ENCODE measurements around a stretch of chr10.

DNA sequence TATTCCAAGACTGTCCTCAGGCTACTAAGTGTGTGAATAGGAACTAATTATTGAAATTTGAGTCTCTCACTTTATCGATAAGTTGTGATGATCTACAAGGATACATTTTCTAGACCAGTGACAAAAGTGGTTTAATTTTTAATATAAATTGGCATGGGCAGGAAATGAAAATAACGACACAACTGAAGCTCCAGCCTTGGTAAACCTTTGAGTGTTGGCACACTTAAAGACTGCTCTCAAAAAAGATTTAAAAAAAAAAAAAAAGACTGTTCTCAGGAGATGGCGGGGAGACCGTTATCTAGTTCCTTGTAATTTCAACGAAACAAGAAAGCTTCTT lies 988 bp downstream of the AKR1C3 start:
- RRBS: no CpG with 5 or more reads among the region's 5 CpGs

GRCh38 chr10:5509450-5509950 lies 10.1 kb upstream of the CALML5 start:
- RRBS: 100% methylated on average over 3 of the region's 11 CpGs

DNA sequence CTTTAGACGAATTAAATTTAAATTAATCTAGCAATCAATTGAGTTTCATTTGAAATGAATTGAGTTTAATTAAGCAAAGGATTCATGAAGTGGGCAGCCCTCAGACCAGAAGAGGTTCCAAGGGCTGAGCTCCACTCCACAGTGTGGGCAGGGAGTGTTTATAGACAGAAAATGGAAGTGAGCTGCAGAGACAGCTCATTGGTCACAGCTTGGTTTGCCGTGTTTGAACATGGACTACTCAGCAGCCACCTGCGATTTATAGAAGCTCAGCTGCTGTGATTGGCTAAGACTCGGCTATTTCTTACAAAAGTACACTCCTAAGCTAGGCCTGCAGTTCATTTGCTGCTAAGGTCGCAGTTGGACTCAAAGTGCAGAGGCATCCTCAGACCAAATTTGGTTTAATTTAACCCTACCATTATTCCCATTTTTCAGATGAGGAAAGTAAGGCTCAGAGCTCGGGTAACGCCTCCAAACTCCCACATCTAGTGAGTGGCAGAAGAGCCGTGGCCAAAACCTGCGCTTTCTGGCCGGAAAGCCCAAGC lies 24.9 kb downstream of the CALML3 start:
- RRBS: no CpG with 5 or more reads among the region's 10 CpGs

GRCh38 chr10:5575370-5576017 lies 50.7 kb downstream of the CALML3 start:
- RRBS: no CpG with 5 or more reads among the region's 20 CpGs

DNA sequence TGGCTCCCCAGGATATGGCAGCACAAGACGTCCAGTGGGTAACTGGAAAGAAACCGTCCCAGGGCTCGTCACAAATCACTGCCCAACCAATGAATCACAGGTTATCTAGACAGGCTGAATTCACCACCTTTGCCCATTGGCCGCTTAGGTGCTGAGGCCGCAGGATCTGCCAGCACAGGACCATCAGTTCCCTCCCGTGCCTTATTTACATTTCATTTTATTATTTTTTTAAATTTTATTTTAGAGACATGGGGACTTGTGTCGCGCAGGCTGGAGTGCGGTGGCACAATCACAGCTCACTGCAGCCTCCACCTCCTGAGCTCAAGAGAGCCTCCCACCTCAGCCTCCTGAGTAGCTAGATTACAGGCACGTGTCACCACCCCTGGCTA lies 58.2 kb downstream of the CALML3 start:
- RRBS: no CpG with 5 or more reads among the region's 10 CpGs

DNA sequence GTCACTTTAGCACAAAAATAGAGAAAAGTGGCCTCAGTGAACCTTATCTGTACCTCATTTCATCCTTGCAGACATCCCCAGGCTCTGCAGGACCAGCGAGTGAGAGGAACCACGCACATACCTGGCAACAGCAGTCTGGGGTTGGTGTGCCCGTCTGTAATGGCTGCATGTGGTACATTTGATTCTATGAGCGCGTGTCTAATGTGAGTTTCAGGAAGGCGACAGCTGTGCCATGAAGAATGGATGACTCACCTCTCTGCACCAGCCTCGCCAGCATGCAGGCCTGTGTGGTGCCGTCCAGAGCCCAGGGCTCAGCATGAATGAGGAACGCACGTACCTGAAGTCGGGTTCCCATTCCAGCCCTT lies 54.6 kb downstream of the ASB13 start:
- RRBS: no CpG with 5 or more reads among the region's 11 CpGs

- RRBS: no CpG with 5 or more reads among the region's 21 CpGs
Observed at GRCh38 chr10:5622963-5623630, 43.3 kb downstream of the ASB13 start.

GRCh38 chr10:5628871-5629686 lies 37.3 kb downstream of the ASB13 start:
- RRBS: no CpG with 5 or more reads among the region's 6 CpGs

- RRBS: 87% methylated on average over 5 of the region's 17 CpGs
Observed at GRCh38 chr10:5631696-5632779, 34.4 kb downstream of the ASB13 start.

GRCh38 chr10:5709325-5709891 lies 24.8 kb downstream of the TASOR2 start:
- RRBS: no CpG with 5 or more reads among the region's 3 CpGs

DNA sequence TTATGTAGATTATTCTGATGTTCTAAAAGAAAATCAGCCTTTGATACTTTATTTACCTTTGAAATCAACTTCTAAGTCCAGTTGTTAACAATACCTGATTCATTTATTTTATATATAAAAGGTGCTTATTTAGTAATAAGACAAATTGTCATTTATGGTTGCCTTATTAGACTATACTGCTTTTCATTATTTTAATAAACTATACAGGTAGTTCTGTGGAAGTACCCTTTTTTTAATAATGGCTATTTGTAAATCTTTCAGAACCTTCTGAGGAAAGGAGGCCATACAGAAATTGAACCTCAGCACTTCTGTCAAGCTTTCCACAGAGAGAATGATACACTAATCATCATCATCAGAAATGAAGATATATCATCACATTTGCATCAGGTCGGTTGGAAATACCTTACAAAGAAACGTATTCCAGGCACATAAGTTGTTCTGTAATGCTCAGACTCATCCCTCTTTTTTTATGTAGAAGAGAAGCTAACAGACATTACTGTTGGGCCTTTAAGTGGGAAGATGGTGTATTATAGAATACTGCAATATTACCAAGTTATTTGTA lies 56.8 kb downstream of the GDI2 start:
- RRBS: no CpG with 5 or more reads among the region's 2 CpGs

DNA sequence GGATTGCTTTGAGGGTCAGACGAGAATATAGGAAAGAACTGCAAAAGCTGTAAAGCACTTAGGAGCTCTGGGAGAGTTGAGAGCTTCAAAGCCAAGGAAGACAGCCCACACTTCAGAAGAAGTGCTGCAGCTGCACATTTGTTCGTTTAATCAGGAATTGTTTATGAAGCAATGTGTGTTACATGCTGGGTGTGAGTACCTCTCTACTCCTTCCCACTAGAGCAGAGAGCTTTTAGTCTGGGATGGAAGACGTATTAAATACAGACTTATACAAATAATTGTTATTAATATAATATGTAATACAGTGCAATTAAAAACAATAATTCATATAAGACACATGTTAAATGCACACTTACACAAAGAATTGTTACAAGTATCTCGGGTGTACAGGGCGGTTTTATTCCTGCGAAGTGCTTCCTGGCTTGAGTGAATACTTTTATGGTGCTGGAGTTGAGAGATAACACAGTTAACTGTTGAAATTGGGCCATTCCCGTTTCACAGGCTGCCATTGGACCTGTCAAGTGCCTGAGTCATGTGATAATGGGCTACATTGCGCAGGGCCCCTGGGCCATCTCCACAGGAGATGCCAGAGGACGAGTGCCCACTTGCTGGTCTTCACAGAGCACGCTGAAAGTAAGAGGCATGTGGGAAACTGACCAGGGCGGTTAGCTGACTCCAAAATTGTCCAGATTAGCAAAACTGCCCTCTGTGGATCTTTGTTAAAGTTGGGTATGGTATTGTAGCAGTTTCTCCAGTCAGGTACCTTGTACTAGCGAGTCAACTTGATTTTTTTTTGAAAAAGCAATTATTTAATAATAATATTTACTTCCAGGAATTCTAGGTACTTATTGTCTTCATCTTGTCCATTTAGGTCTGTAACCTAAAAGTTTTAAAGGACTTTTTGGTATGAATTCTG lies 4.8 kb downstream of the FBH1 start:
- RRBS: no CpG with 5 or more reads among the region's 12 CpGs

DNA sequence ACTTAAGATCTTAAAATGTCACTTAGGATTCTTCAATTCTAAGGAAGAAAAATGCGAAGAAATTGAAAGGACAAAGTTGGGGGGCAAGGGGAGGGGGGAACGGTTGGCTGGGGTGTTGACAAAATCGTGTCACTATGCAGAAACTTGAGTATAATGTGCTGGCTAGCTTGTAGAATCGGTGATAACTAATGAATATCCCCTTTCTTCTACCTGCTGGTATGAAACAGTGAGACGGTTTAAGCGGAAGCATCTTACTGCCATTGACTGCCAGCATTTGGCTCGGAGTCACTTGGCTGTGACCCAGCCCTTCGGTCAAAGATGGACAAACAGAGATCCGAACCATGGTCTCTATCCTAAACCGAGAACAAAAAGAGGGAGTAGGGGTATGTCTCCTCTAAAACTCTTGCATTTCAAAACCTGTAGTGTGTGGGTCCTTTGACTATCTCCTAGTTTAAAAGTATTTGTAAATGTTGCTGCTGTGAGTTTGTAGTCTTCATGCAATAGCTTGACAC lies 12.8 kb downstream of the FBH1 start:
- RRBS: no CpG with 5 or more reads among the region's 10 CpGs

GRCh38 chr10:5944142-5945211 lies 32.9 kb downstream of the IL15RA start:
- RRBS: no CpG with 5 or more reads among the region's 9 CpGs

DNA sequence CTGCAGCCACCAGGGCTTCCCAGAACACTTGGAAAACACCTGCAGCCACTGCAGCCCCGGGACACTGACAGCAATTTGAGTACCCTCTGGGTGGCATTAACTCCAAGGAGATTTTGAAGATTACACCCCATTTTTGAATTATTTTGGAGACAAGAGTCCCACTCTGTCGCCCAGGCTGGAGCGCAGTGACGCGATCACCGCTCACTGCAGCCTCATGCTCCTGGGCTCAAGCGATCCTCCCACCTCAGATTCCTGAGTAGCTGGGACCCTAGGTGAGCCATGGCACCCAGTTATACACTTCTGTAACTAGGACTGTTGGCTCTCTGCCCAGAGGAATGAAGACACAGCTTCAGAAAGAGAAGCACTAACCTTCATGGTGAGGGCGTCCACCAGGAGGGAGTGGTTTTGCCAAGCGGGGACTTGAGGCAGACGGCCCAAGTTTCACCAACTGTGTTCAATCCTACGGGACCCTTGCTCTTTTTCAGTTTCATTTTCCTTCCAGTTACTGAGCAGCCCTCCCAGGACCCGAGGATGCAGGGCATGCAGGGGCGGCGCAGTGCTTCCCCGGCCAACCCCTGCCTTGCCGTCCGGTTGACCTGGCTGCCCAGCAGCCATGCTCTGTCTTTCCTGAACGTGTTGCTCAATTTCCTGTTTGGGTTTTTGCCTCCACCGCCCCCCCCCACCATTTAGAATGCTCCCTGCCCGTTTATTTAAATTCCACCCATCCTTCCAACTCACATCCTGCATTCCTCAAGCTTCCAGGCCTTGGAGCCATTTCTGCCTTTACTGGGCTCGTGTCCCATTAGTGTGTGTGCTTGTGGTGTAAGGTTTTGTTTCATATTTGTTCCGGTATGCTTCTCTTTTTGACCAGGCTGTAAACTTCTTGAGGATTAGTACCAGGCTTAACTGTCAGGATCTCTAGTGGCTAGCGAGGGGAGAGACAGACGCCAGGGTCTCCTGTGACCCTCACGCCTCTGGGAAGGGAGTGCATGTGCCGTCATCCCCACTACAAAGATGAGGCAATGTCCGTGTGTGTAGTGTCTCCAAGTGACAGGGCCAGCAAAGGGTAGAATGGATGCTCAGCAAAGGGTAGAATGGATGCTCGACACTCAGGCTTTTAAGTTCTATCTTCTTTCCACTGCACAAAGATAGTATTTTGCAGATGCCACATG lies 31.7 kb downstream of the IL15RA start:
- RRBS: no CpG with 5 or more reads among the region's 28 CpGs

- RRBS: no CpG with 5 or more reads among the region's 10 CpGs
Observed at GRCh38 chr10:5971071-5971768, 6.1 kb downstream of the IL15RA start.

DNA sequence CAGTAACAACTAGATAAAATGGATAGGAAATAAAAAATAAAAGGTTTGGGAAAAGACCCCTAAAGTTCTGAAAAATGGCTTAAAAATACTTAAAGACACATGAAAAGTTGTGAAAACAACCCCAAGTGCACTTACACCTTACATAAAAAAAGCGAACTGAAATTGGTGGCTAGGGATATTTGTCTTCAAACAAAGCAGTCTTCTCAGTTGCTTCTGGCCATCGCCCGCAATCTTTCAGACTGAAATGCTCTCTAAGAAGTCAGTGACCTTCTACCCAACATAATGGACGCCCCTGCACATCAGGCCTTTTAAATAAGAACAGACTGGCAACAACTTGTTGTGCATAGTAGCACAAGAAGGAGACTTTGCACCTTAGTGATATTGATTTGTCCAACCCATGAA lies 4.5 kb downstream of the IL15RA start:
- RRBS: no CpG with 5 or more reads among the region's 4 CpGs

GRCh38 chr10:6008839-6009038 lies 31.4 kb upstream of the IL15RA start:
- RRBS: no CpG with 5 or more reads among the region's 4 CpGs

GRCh38 chr10:6037054-6037691 lies 25.0 kb downstream of the IL2RA start:
- RRBS: no CpG with 5 or more reads among the region's 13 CpGs

GRCh38 chr10:6108373-6108812 lies 19.6 kb downstream of the RBM17 start:
- RRBS: no CpG with 5 or more reads among the region's 3 CpGs